BJ (cell line): Measurements from ENCODE around the gene SULT1A4.

- CAGE, long polyA plus RNA: no peak
- RRBS: no CpG with 5 or more reads among the region's 5 CpGs
Measured at GRCh38 chr16:28140898-28141616, 70.7 kb downstream of the XPO6 start.

GRCh38 chr16:28203358-28204573, 8.0 kb downstream of the XPO6 start:
- CAGE, long polyA plus RNA: no peak
- RRBS: no CpG with 5 or more reads among the region's 8 CpGs

GRCh38 chr16:28495982-28497075, 1.9 kb downstream of the APOBR start:
- CAGE, long polyA plus RNA: no peak
- RRBS: 65% methylated on average over 2 of the region's 32 CpGs

DNA sequence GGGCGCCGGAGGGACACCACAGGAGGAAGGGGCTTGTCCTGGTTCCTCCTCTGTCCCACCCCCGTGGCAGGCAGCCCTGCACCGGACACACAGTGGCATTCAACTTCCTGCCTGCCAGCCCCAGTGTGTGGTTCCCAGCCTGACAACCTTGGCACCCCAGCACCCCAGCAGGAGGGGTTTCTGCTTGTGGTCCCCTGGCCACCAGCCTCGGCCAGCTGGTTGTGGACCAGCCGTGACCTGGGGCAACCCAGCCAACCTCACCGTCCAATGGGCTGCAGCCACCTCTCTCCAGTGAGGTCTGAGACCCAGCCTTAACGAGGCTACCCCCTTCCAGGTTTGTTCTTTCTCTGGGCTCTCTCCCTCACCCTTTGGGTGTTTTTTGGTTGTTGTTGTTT, 22.8 kb upstream of the EIF3C start:
- CAGE, long polyA plus RNA: no peak
- RRBS: no CpG with 5 or more reads among the region's 8 CpGs

DNA sequence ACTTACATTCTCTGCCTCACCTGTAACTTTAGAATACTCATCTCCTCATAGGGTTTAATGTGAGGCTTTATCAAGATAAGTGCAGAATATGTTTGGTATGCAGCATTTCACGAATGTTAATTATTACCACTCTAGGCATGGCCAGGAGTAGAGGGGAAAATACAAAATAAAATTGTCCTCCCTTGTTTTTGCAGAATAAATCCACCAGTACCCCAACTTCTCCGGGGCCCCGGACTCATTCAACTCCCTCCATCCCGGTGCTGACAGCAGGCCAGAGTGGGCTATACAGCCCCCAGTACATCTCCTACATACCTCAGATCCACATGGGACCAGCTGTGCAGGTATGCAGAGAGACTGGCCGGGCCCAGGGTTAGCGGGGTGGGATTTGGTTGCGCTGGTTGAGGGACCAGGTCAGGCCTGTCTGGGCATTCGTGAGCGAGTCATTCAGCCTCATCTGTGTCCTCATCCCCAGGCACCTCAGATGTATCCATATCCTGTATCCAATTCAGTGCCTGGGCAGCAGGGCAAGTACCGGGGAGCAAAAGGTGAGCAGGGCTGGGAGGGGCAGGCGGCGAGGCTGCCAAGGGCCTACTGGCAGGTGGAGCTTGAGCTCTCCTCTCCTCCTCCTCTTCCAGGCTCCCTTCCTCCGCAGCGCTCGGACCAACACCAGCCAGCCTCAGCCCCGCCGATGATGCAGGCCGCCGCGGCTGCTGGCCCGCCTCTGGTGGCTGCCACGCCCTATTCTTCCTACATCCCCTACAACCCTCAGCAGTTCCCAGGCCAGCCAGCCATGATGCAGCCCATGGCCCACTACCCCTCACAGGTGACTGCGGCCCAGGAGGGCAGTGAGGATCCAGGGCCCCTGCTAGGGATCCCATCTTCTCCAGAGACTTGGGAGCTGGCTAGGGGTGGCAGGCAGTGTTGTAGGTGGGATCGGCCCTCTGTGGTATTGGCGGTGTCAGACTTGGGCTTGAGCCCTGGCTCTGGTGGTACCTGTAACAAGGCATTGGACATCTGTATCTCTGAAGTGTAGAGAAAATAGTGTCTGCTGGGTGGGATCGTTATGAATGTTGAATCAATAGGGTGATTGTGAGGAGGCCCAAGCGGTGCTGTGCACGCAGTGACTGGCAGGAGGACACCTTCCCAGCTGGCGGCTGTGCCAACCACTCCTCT, 11.5 kb downstream of the ATXN2L start:
- CAGE, long polyA plus RNA: no peak
- RRBS: no CpG with 5 or more reads among the region's 29 CpGs

DNA sequence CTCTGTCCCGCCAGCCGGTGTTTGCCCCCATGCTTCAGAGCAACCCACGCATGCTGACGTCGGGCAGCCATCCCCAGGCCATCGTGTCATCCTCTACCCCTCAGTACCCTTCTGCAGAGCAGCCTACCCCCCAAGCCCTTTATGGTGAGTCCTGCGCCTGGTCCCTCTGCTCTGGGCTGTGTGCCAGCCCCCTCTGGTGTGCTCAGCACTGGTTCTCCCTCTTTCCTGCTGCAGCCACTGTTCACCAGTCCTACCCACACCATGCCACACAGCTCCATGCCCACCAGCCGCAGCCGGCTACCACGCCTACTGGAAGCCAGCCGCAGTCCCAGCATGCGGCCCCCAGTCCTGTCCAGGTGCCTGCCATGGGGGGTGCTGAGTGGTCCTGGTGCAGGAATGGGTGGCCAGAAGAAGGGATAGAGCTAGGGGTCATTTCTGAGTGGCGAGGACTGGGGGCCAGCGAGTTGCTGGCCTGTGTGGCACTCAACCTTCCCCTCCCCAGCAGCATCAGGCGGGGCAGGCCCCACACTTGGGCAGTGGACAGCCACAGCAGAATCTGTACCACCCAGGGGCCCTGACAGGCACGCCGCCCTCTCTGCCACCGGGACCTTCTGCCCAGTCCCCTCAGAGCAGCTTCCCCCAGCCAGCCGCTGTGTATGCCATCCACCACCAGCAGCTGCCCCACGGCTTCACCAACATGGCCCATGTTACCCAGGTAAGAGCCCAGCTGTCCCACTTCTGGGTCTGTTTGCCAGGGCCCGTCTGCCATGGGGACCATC, 10.9 kb downstream of the TUFM start:
- CAGE, long polyA plus RNA: no peak
- RRBS: no CpG with 5 or more reads among the region's 21 CpGs

- CAGE, long polyA plus RNA: no peak
- RRBS: no CpG with 5 or more reads among the region's 8 CpGs
Measured at GRCh38 chr16:28869875-28870445, 6.3 kb downstream of the SH2B1 start.

GRCh38 chr16:28923577-28924220, 1.3 kb downstream of the RABEP2 start:
- CAGE, long polyA plus RNA: no peak
- RRBS: no CpG with 5 or more reads among the region's 9 CpGs

- CAGE, long polyA plus RNA: no peak
- RRBS: no CpG with 5 or more reads among the region's 10 CpGs
Measured at GRCh38 chr16:29007803-29008606, 23.2 kb downstream of the LAT start.

GRCh38 chr16:29152159-29153119, 167.6 kb downstream of the LAT start:
- CAGE, long polyA plus RNA: no peak
- RRBS: no CpG with 5 or more reads among the region's 28 CpGs

DNA sequence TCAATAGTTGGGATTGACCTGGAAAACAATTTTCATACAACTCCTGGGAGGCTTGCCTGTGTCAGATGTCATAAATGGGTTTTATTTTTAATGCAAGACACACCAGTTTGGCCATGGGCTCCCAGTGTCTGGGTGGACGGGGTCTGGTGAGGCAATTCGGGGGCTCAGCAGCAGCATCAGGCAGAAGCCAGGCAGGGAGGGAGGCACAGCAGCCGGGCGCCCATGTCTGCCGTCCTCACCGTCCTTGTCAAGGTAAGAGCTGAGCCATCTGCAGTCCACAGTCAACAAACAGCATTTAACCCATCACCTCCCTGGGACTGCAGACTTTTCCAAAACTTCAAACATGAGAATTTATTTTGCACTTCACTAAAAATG, 150.5 kb downstream of the NPIPB11 start:
- CAGE, long polyA plus RNA: no peak
- RRBS: no CpG with 5 or more reads among the region's 6 CpGs

GRCh38 chr16:29288387-29289184, 117.9 kb downstream of the NPIPB11 start:
- CAGE, long polyA plus RNA: no peak
- RRBS: 22% methylated on average over 1 of the region's 21 CpGs

GRCh38 chr16:29459489-29460130, at the start of gene SULT1A4:
TSS of gene SULT1A4 (plus strand) at chr16:29459913.
- CAGE, long polyA plus RNA: no peak
- RRBS: no CpG with 5 or more reads among the region's 8 CpGs

- CAGE, long polyA plus RNA: no peak
- RRBS: no CpG with 5 or more reads among the region's 15 CpGs
Measured at GRCh38 chr16:29666959-29667750, 4.1 kb downstream of the SPN start.

DNA sequence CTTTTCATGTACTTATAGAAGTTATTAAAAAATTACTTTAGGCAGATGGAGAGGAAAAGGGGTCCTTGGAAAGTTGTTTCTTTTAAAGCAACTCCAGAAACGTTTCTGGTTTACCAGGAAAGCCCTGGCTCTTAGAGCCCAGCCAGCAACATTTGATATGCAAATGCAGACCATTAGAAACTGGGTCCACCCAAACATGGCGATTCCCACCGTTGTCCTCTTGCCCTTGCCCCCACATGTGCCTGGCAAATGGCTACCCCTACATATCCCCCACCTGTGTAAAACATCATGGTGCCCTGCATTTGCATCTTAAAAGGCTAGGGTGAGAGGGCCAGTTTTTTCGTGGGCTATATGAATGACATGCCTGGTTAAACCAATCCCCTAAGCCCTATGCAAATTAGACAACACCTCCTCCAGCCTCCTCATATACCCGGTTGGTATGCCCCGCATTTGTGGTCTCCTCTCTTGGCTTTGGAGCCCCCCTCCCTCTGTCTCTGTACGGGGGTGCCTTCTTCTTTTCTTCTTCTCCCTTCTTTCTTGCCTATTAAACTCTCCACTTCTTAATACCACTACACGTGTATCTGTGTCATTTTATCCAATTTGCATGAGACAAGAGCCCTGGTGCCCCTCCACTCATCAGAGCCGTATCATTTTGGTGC, 29.9 kb downstream of the QPRT start:
- CAGE, long polyA plus RNA: no peak
- RRBS: no CpG with 5 or more reads among the region's 9 CpGs

DNA sequence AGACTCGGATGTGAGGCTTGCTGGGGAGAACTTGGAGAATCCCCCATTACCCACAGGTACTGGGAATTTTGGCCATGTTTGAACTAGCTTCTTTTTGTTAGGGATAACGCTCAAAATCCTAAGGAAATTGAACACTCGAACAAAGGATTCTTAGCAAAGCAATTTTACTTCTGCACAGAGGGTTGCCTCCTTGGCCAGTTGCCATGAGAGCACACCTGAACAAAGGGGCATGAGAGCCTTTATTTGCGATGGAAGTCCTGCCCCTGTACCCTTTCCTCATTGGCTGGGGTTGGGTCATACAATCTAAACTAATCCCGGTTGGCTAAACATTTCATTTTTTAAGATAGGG, 30.6 kb downstream of the QPRT start:
- CAGE, long polyA plus RNA: no peak
- RRBS: no CpG with 5 or more reads among the region's 5 CpGs

DNA sequence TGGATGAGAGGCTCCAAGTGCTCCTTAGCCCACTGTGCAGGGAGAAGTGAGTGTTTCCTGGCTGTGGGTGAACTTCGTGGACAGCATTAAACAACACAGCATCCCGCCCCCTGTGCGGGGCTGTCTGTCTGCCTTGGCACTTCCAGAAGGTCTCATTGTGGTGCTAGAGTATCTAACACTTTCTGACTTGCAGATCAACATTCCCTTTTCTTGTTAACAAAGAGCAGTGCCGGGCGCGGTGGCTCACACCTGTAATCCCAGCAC, 4.0 kb downstream of the C16orf54 start:
- CAGE, long polyA plus RNA: no peak
- RRBS: no CpG with 5 or more reads among the region's 6 CpGs

DNA sequence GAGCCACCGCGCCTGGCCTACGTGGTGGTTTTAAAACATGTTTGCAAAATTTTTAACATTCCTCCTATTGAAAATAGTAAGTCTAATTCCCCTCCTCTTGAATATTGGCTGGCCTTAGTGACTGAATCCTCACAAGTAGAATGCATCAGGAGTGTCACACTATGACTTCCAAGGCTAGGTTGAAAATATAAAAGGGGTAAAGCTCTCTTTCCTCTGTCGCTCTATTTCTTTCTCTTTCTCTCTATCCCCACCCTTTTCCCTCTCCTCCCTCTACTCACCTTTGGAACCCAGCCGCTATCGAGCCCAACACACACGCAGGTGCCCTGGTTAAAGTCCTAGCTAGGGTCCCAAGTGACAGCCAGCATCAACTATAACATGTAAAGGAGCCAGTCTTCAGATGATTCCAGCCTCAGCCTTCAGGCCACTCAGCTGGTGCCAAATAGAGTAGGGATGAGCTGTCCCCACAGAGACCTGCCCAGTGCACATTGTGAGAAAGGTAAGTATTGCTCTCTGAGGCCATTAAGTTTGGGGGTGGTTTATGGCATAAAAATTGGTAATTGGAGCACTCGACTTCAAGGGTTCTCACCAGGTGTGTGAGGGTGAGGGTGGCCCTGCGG, 14.8 kb upstream of the C16orf54 start:
- CAGE, long polyA plus RNA: no peak
- RRBS: no CpG with 5 or more reads among the region's 9 CpGs

DNA sequence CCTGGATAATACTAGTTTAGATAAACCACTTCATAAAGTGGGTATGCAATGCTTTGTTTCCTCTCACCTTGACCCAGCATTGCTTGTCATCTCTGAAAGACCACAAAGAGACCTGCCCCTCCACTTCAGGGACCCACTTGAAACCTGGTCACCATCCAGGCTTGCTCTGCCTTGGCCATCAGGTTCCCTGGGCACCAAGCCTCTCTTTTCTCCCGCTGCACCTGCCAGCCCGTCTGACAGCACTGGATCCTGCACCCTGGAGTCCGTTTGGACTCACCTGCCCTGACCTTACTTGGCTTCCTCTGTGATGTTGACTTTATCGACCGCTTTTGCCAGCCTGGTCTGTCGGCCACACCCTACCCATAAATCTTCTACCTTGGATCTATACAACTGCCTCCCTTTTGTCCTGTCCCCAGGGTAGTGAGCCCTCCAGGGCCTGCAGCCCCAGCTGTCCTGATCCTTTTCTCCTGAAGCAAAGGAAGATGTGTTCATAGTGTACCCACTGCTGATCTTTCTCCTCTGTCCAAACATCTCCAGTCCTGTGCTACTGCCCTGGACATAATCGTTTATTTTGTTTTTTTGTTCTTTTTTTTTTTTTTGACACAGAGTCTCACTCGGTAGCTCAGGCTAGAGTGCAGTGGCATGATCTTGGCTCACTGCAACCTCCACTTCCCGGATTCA, 12.6 kb upstream of the ZG16 start:
- CAGE, long polyA plus RNA: no peak
- RRBS: no CpG with 5 or more reads among the region's 9 CpGs

- CAGE, long polyA plus RNA: no peak
- RRBS: 1% methylated on average over 9 of the region's 31 CpGs
Measured at GRCh38 chr16:29790879-29791481, 429 bp downstream of the KIF22 start.